ENCODE measurements around a stretch of chr12.

- PRO-cap, result no peak
- RRBS, result no CpG with 5 or more reads among the region's 10 CpGs
Observed at GRCh38 chr12:65892791-65893656, 68.7 kb downstream of the HMGA2 start.

- PRO-cap, result unidirectional peak, minus-strand start at chr12:66107500; unidirectional peak, minus-strand start at chr12:66107533
- RRBS, result no CpG with 5 or more reads among the region's 11 CpGs
Observed at GRCh38 chr12:66107289-66107974, 23.1 kb downstream of the LLPH start.

- PRO-cap, result no peak
- RRBS, result no CpG with 5 or more reads among the region's 4 CpGs
Observed at GRCh38 chr12:66128717-66129247, 1.8 kb downstream of the LLPH start.

- PRO-cap, result no peak
- RRBS, result no CpG with 5 or more reads among the region's 4 CpGs
Observed at GRCh38 chr12:66231183-66232103, 42.4 kb downstream of the IRAK3 start.

GRCh38 chr12:66237415-66238115 is 48.6 kb downstream of the IRAK3 start:
- PRO-cap, result no peak
- RRBS, result no CpG with 5 or more reads among the region's 2 CpGs

GRCh38 chr12:67302036-67302662 is 33.0 kb downstream of the CAND1 start:
- PRO-cap, result no peak
- RRBS, result no CpG with 5 or more reads among the region's 7 CpGs

DNA sequence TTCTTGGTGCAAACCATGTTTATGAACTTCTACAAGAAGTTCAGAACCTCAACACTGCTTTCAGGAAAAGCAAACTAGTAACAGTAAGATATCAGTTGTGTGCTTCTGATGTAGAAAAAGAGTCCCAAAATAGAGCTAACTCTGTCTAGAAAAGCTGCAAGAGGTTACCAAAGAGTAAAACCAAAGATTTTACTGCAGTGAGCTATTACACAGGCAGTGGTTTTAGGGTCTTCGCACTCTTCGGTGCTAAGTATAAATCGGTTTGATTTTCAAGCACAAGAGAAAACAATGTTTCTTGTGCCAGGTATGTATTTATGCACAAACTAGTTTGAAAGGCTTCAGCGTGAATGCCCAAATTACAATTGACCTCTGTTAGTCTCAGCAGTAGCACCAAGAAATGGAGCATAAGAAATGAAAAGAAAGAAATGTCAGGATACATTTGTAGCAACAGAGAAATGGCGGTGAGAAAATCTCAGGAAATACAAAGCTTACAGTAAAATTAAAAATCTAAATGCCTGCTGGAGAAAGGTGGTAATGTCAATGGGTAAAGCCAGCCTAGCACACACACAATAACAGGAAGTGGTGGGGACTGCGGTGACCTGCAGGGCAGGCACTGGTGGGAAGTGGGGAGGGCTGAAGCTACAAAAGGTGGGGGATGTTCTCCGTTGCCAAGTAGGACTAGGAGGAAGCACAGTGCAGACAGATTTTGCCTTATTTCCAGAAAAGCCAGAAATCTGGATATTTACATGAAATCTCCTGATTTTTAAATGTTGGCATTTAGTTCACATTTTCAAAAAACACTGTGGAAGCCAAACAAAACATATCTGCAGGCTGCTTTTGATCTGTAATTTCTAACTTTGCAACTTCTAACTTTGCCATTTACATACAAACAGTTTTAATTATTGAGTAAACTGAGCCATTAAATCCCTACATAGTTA is 17.9 kb upstream of the DYRK2 start:
- PRO-cap, result no peak
- RRBS, result no CpG with 5 or more reads among the region's 7 CpGs

DNA sequence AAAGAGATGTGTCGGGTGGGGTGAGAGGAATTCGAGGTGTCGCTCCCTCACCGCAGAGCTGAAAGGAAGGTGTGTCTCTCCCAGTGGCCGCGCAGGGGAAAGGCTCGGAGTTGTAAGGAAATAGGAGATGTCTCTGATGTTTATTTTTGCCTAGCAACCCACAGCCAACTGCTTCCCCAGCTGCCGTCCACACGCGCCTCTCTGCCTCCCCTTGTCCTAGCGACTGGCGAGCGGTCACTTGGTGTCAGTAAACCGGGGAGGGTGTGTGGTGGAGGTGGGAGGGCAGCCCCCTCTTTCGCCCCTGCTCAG is 738 bp upstream of the DYRK2 start:
- PRO-cap, result no peak
- RRBS, result 94% methylated on average over 1 of the region's 15 CpGs

- PRO-cap, result no peak
- RRBS, result no CpG with 5 or more reads among the region's 2 CpGs
Observed at GRCh38 chr12:67659114-67659313, 10.5 kb downstream of the DYRK2 start.

DNA sequence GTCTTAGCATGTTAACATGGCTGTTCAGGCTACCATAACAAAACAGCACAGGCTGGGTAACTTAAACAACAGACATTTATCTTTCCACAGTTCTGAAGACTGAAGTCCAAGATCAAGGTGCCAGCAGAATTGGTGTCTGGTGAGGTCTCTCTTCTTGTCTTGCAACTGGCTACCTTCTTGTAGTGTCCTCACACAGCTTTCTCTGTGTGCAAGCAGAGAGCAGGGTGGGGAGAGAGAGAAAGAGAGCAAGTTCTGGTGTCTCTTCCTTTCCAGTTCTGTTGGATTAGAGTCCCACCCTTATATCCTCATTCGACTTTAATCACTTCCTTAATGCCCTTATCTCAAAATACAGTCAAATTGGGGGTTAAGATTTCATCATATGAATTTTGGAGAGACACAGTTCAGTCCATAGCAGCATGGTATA is 40.8 kb downstream of the DYRK2 start:
- PRO-cap, result no peak
- RRBS, result no CpG with 5 or more reads among the region's 1 CpG

GRCh38 chr12:67911101-67911765 is 248.3 kb downstream of the IFNG start:
- PRO-cap, result no peak
- RRBS, result no CpG with 5 or more reads among the region's 9 CpGs

GRCh38 chr12:67988535-67989124 is 170.9 kb downstream of the IFNG start:
- PRO-cap, result no peak
- RRBS, result no CpG with 5 or more reads among the region's 2 CpGs

DNA sequence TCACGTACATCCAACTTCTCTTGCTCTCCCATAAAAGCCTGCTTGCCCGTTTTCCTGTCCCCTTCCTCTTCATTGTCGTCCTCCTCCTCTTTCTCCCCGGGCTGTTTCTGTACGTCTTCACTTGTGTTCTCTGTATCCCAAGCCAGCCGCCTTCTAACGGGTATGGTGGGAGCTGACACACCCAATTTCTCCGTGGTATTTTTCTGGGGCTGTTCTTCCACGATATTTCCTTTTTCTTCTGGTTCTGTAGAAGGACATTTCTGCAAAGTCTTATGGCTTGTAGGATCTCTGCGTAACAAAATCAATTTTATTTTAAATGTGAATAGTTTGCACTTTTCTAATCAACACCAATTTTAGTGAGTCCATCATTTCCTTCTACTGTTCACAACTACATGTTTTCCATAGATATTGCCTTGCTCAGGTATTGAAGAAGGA is 17.2 kb downstream of the MDM1 start:
- PRO-cap, result no peak
- RRBS, result no CpG with 5 or more reads among the region's 10 CpGs

- PRO-cap, result no peak
- RRBS, result no CpG with 5 or more reads among the region's 4 CpGs
Observed at GRCh38 chr12:68359092-68359652, 27.0 kb upstream of the MDM1 start.

- PRO-cap, result no peak
- RRBS, result no CpG with 5 or more reads among the region's 6 CpGs
Observed at GRCh38 chr12:68450788-68451936, 119.0 kb upstream of the MDM1 start.

DNA sequence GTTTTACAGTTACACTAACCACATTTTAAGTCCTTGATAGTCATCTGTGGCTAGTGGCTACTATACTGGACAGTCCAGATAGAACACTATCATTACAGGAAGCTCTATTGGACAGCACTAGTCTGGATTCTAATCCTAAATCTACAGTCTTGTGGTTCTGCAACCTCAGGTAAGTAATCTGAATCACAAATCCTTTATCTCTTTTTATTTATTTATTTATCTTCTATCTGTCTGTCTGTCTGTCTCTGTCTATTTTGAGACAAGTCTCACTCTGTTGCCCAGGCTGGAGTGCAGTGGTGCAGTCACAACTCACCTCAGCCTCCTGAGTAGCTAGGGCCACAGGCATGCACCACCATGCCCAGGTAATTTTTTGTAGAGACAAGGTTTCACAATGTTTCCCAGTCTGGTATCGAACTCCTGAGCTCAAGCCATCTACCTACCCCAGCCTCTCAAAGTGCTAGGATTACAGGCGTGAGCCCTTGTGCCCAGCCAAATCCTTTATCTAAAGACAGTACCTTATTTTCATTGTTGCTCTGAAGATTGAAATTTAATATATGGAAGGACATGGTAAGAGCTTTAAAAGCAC is 18.2 kb downstream of the RAP1B start:
- PRO-cap, result no peak
- RRBS, result no CpG with 5 or more reads among the region's 2 CpGs

DNA sequence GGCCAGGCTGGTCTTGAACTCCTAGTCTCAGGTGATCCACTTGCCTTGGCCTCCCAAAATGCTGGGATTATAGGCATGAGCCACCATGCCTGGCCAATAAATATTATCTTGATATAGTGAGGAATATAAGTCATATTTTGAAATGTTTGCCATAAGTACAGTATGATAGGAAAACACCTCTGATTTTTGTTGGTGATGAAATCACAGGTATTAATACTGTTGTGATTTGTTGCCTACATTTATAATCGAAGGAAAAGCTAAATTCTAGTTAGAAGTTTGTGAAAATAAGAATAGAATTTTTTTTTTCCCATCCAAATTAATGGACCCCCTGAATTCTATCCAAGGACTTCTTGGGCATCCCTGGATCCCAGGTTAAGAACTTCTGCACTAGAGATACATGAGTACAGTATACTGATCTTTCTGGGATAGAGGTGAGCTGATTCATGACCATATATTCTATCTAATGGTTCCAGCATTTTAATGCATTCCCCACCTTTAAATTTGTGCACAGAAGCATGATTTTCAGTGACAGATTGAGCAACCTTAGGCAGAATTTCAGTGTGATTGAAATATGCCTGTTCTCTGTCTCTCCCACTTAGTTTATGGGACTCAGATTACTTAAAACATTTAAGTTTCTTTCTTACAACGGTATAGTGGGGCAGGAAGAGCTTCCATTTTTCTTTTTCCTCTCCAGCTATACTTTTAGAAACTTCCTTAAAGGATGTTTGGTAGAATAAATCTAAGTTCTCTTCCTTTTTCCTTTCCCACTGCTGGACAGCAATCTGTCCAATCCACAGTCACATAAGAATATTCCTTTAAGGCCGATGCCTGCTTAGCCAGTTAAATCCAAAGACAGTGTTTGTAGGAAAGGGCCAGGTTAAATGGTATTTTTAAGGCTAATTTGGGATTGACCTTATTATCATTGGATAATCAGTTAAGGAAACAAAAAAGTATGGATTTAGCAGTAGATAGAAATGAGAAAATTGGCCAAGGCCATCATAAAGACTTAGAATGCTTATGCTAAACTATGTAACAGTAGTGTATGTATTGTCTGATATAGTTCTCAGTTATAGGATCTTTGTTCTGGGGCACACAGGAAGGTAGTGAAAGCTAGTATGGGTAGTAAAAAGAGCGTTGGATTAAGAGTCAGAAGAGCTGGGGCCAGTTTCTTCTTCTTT is 6.7 kb downstream of the MDM2 start:
- PRO-cap, result no peak
- RRBS, result no CpG with 5 or more reads among the region's 4 CpGs

GRCh38 chr12:68828343-68829110 is 20.6 kb downstream of the MDM2 start:
- PRO-cap, result no peak
- RRBS, result no CpG with 5 or more reads among the region's 10 CpGs

GRCh38 chr12:68918876-68919541 is 14.0 kb downstream of the CPM start:
- PRO-cap, result no peak
- RRBS, result no CpG with 5 or more reads among the region's 2 CpGs

- PRO-cap, result no peak
- RRBS, result no CpG with 5 or more reads among the region's 5 CpGs
Observed at GRCh38 chr12:69008366-69009061, 75.5 kb upstream of the CPM start.